ENCODE measurements around a stretch of chr9.

DNA sequence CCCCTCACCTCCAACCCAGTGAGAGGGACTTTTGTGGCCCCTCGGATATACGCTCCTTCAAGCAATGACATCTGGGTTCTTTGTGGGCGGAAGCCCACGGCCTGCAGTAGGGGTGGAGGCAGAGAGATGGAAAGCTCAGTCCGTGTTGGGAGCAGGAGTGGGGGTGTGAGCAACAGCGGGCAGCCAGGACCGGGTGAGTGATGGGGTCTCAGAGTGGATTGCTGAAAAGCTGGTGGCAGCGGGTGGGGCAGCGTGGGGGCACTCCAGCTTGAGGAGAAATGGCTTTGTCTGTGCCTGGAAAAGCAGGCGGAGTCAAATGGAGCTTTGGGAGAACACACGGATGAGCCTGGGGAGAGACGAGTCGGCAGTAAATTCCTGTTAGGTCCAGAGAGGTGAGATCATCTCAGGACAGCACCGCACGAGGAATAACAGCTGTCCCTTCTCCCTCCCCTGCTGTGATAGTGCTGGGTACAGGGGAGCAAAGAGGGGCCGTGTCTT lies 42.1 kb downstream of the CACNA1B start:
- PRO-cap, 7 experiments: no peak in any of the 7 experiments
- RAMPAGE, long total RNA, 2 experiments: no peak in any of the 2 experiments

GRCh38 chr9:138216853-138217795 lies 339.5 kb downstream of the CACNA1B start:
- PRO-cap, 7 experiments: no peak in any of the 7 experiments
- RAMPAGE, long total RNA, 2 experiments: no peak in any of the 2 experiments

Data from ovary (tissue), 7 donors.